Zone of skin (tissue), 1 donor: Measurements from ENCODE around the gene HACD2.

DNA sequence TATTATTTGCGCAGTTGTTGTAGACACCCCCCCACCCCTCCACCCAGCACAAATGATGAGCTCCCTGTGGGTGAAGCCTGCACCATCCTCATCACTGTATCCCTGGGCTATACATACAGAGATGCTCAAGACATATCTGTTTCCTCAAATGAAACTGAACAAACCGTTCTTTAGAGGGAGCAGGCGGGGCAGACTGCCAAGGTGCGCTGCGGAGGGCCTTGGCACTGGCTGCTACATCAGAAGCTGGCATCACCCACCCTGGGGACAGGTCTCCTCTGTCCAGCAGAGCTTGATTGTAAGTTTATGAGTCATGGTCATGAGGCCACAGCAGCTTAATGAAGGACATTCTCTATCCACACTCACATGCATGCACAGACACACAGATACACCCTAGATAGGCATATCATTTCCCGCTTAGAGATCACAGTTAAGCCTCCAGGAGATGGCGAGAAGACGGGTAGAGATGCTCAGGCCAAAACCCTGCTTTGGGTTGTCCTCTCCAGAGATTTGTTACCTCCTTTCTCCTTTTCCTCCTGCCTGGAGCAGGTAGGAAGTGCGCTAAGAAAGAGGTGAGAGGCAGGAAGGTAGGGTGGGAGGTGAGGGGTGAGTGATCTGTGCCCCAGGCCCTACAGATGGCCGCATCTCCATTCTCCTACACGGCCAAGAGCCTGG, 28.9 kb downstream of the ADCY5 start:
- RRBS = no CpG with 5 or more reads among the region's 11 CpGs

DNA sequence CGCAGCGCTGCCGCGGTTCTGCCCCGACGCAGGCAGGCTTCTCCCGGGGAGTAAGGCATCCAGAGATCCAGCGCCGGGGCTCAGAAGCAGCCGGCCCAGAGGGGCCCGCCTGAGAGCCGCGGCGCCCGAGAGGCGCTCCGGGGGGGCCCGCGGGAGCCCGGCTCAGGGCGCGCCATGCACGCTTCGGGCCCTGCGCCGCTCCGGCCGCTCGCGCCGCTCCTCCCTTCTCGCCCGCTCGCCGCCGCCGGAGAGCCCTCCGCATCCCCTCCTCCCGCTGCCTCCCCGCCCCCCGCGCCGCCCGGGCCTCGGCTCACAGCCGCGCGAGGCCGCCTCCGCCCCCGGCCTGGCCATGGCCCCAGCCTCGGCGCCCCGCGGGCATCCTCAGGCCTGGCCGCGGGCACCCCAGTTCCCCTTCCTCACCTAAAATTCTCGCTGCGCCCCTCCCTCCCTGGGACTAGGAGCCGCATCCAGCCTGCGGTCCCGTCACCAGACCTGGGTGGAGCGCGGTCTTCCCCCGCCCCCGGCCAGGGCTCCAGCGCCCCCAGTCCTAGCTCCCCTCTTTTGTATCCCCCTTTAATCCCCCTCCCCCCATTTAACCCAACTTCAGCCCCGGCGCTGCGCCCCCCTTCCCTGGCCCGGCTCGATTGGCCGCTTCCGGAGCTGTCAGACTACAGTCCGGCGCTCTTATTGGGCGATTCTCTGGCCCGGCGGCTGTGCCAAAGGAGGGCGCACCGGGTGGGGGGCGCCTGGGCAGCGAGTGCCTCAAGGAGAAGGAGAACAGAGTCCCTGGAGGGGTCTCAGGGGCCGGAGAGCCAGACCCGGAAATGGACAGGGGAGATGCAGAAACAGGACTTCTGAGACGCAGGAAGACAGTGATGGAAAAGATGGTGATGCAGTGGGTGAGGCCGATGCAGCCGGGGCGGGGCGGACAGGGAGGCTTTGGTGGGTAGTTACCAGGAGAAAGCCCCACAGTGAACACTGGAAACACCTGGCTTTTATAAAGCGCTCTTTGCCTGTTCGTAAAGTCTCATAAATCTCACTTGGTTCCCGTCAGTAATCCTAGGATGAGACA, 972 bp upstream of the ADCY5 start:
- RRBS = 2% methylated on average over 54 of the region's 93 CpGs

- RRBS = no CpG with 5 or more reads among the region's 6 CpGs
Observed at GRCh38 chr3:123450745-123451445, 2.0 kb upstream of the ADCY5 start.

- RRBS = 1% methylated on average over 60 of the region's 68 CpGs
Observed at GRCh38 chr3:123584548-123585113, at the start of gene HACD2. Gene HACD2, minus strand, starts transcription at chr3:123585053.

DNA sequence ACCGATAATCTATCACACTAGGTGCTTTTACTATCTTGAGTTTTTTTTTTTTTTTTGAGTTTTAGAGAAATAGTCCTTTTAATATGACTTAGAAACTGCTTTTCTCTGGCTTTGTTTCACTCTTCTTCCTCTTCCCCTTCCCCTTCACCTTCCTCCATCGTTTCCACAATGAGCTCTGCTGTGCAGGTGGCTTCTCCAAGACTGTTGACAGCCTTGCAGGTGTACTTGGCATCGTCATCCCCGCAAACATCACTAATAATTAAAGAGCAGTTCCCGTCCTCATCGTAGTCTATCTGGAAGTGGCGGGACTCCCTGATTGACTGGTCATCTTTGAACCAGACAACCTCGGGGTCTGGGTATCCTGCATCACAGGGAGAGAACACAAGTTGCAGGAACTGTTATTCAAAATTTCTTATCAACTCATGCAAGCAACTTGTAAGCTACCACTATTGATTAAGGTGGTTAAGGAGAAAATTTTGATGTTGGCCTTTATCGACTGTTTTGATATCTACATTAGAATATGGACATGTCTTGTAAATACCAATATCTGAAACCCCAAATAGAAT, 29.2 kb upstream of the HACD2 start:
- RRBS = no CpG with 5 or more reads among the region's 9 CpGs

DNA sequence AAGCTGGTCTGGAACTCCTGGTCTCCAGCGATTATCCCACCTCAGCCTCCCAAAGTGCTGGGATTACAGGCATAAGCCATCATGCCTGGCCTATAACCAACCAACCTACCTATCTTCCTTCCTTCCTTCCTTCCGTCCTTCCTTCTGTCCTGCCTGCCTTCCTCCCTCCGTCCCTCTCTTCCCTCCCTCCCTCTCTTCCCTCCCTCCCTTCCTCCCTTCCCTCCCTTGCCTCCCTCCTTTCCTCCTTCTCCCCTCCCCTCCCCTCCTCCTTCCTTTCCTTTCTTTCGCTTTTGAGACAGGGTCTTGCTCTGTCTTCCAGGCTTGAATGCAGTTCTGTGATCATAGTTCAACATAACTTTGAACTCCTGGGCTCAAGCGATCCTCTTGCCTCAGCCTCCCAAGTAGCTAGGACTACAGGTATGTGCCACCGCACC, 56.7 kb upstream of the HACD2 start:
- RRBS = no CpG with 5 or more reads among the region's 6 CpGs

DNA sequence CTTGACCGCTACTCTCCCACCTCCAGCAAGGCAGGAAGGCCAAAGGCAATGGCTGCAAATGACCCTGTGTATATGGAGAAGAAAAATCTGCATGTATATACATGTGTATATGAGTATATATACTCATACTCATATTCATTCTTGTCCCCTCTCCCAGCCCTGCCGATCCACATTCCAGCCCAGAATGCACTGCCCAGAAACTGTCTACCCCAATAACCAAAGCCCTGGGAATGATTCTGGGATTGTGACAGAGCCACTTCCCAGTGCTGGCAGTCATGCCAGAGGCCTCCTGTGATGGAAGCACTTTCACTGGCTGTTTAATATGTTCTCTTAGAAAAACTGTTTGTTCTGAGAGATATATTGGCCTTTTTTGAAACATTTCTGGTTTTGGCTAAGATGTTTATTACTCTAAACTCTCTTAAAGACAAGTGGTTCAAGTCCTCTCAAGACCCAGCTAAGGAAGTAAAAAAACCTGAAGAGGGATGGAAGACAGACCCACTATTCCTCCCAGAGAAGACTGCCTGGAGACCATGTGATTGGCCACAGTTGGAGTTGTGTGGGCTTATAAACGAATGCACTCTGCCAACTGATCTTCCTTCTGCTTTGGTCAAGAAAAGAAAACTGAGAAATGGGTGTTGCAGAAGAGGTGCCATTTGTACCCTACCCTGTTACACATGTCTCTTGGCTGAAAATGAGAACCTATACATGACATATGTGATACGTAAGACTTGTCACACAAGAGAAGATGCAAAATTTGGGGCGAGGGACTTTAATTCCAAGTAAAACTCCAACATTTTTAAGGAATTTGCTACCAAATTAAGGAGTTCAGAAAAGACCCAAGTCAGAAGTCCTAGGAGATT, 74.1 kb upstream of the HACD2 start:
- RRBS = no CpG with 5 or more reads among the region's 5 CpGs

GRCh38 chr3:123667640-123668104, 82.8 kb upstream of the HACD2 start:
- RRBS = no CpG with 5 or more reads among the region's 4 CpGs

- RRBS = no CpG with 5 or more reads among the region's 11 CpGs
Observed at GRCh38 chr3:123700350-123700702, 115.5 kb upstream of the HACD2 start.

- RRBS = no CpG with 5 or more reads among the region's 5 CpGs
Observed at GRCh38 chr3:123779028-123779334, 105.2 kb downstream of the MYLK start.

DNA sequence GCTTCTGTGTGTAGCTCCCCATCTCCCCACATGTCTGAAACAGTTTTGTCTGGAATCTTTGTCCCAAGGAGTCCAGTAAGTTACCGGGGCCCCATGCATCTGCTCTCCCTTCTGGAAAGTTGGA, 1.4 kb downstream of the KALRN start:
- RRBS = no CpG with 5 or more reads among the region's 1 CpG

DNA sequence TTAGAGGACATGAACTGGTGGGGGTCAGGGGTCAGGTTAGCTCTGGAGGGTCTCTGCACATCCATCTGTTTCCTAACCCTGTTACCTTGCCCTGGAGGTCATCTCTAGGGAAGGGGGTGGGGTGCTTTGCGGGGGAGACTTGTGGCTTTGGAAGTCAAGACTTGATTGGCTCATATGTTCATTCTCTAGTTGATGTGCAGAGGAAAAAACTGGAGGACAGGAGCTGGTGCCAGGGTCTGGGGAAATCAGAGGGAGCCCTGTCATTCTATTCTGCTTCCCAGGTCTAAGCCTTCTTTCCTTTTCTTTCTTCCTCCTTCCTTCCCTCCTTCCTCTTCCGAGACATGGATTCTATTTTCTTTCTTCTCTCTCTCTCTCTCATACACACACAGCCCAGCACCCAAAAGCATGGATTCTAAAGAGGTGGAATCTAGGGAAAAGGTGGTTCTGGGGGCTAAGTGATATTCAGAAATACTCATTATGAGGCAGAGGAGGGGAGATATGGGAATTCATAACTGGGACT, 1.8 kb downstream of the KALRN start:
- RRBS = no CpG with 5 or more reads among the region's 2 CpGs

DNA sequence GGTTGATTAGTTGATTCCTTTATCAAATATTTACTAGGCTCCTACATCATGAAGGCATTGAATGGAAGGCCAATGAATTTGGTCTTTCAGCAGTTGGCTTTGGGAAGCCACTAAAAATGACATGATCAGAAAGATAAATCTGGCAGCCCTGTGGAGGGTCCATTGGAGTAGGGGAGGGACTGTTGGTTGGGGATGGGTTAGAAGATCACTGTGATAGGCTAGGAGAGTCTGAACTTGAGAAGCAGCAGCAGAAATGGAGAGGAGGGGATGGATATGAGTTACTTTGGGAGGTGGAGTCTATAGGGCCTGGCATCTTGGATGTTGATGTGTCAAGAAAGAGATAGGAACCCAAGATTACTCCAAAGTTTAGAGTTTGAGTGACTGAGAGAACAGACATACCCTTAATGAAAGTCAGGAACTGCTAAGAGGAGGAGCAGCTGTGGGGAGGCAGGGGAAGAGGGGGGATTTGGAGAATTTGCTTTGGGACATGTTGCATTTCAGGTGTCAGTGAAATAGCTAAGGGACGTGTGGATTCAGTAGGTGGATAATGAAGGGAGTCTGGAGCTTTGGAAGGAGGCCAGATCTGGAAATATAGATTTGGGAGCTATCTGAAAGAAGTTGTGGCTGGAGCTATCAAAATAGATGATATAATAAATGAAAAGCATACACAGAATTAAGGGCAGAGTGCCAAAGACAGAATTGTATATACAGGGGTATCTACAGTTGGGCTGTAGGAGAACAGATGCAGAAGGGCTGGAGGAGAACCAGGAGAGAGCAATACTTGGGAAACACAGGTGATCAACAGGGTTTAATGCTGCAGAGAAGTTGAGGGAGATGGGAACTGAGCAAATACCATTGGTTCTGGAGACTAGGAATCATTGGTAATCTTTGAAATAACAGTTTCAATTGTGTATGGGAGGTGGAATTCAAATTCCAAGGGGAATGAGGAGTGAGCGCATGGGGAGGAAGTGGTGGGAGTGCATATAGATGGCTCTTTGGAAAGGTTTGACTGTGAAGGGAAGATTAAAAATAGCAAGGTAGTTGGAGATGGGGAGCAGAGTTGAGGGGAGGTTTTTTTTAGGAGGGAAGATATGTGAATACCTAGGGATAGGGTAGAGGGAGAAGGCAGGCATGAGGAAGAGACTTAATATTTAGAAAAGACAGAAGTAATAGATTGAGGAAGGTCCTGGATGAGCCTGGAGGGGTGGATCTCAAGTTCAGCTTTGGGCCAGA, 9.5 kb downstream of the KALRN start:
- RRBS = no CpG with 5 or more reads among the region's 2 CpGs

DNA sequence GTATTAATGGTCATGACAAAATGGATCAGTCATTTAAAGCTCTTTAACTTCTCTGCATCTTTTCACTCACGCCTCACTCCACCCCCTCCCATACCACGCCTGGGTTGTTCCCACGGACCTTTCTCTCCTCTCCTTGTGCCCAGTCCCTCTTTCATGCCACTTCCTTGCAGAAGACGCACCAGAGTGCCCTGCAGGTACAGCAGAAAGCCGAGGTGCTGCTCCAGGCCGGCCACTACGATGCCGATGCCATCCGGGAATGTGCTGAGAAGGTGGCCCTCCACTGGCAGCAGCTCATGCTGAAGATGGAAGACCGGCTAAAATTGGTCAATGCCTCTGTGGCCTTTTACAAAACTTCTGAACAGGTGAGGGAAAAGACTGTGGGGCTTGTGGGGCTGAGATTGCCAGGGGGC, 296.1 kb upstream of the UMPS start:
- RRBS = 97% methylated on average over 2 of the region's 10 CpGs

DNA sequence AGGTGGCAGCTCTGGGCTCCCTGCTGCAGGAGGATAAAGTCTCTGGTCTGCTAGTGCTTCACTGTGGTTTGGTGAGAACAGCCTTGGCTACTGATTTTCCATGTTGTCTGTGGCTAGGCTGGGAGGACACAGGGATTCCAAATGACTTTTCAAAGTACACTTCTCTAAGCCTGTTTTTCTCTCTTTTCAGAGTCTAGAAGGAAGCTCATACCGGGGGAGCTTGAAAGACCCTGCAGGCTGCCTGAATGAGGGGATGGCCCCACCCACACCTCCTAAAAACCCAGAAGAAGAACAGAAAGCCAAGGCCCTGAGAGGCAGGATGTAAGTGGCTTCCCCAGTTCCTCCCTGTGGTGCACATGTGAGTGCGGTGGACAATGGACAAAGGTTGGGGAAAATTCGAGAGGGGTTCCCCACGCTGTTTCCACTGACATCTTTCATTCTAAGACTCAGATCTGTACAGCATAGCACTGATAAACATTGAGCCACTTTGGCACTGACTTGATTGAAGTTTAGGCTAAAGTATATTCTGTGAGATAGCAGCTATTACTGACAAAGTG, 79.6 kb upstream of the UMPS start:
- RRBS = no CpG with 5 or more reads among the region's 4 CpGs

- RRBS = 22% methylated on average over 4 of the region's 10 CpGs
Observed at GRCh38 chr3:124812644-124813268, 74.4 kb downstream of the ITGB5 start.

GRCh38 chr3:124951699-124952271, 17.2 kb upstream of the MUC13 start:
- RRBS = no CpG with 5 or more reads among the region's 8 CpGs

DNA sequence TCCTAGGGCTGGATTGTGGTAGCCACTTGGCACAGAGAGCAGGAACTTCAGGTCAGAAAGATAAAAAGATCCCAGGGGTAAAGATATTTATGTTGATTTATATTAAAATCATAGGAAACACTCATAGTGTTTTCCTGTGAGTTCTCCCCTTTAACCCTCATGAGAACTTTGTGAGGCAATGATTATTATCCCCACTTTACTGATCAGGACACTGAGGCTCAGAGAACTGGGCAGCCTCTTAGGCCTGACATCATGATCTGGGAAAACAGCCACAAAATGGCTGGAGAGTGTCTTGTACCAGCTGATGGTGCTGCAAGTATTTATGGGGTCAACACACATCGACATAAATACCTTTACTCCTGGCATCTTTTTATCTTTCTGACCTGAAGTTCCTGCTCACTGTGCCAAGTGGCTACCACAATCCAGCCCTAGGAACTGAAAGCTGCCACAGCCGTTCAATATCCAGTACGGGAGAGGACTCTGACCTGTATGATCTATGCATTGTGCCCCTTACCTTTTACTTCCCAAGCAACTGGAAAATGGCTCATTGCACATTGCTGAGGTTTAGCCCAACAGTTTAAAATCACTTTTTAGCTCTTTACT, 29.2 kb upstream of the MUC13 start:
- RRBS = no CpG with 5 or more reads among the region's 3 CpGs